Tibial nerve (tissue), 3 donors: Measurements from ENCODE around the gene HARBI1.

GRCh38 chr11:45993537-45994175, 71.2 kb downstream of the LARGE2 start:
- PRO-cap = no peak
- RAMPAGE, long total RNA, 3 experiments = no peak in any of the 3 experiments

GRCh38 chr11:46007178-46007756, 84.8 kb downstream of the LARGE2 start:
- PRO-cap = no peak
- RAMPAGE, long total RNA, 3 experiments = start-site peak on the minus strand in 2 of 3 experiments, at chr11:46007274-46007479 at its widest, 7 to 24 reads per replicate

GRCh38 chr11:46011900-46012598, 89.6 kb downstream of the LARGE2 start:
- PRO-cap = no peak
- RAMPAGE, long total RNA, 3 experiments = start-site peak on the minus strand in 1 of 3 experiments, at chr11:46012165-46012628 at its widest, 7 reads per replicate

GRCh38 chr11:46216088-46216553, 61.3 kb upstream of the CREB3L1 start:
- PRO-cap = no peak
- RAMPAGE, long total RNA, 3 experiments = no peak in any of the 3 experiments

DNA sequence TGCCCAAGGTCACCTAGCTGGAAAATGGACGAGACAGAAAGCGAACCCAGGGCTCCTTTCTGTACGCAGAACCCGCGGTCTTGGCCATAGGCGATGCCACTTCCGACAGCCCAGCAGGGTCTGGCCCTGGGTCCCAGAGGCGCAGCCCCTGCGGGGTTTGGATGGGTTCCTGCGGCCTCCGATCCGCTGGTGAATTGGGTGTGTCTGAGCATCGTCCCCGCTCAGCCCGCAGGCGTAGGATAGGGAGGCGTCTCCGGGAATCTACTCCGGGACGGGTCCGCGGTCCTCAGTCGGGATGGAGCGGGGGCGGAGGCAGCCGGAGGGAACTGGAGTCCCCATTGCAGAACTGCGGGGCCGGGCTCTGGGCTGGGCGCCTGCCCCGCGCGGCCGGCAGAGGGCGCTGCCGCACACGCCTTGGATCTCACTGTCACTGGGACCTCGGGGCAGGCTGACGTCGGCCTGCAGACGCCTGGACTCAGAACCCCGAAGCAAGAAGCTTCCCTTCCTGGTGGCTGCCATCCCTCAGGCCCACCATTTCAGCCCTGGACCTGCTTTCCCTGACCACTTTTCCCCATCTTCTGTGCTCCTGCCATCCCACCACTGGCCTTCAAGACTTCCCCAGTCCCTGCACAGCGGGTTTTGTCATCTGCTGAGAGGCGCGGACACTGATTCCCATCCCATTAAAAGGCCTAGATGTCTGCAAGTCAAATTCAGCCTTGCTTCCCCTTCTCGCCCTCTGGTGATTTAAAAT, 38.4 kb upstream of the CREB3L1 start:
- PRO-cap = no peak
- RAMPAGE, long total RNA, 3 experiments = no peak in any of the 3 experiments

GRCh38 chr11:46248449-46249092, 28.9 kb upstream of the CREB3L1 start:
- PRO-cap = no peak
- RAMPAGE, long total RNA, 3 experiments = no peak in any of the 3 experiments

- PRO-cap = no peak
- RAMPAGE, long total RNA, 3 experiments = no peak in any of the 3 experiments
Observed at GRCh38 chr11:46272028-46272526, 5.4 kb upstream of the CREB3L1 start.

GRCh38 chr11:46291785-46292176, 14.3 kb downstream of the CREB3L1 start:
- PRO-cap = no peak
- RAMPAGE, long total RNA, 3 experiments = no peak in any of the 3 experiments

- PRO-cap = no peak
- RAMPAGE, long total RNA, 3 experiments = no peak in any of the 3 experiments
Observed at GRCh38 chr11:46315883-46316553, 31.2 kb upstream of the DGKZ start.

DNA sequence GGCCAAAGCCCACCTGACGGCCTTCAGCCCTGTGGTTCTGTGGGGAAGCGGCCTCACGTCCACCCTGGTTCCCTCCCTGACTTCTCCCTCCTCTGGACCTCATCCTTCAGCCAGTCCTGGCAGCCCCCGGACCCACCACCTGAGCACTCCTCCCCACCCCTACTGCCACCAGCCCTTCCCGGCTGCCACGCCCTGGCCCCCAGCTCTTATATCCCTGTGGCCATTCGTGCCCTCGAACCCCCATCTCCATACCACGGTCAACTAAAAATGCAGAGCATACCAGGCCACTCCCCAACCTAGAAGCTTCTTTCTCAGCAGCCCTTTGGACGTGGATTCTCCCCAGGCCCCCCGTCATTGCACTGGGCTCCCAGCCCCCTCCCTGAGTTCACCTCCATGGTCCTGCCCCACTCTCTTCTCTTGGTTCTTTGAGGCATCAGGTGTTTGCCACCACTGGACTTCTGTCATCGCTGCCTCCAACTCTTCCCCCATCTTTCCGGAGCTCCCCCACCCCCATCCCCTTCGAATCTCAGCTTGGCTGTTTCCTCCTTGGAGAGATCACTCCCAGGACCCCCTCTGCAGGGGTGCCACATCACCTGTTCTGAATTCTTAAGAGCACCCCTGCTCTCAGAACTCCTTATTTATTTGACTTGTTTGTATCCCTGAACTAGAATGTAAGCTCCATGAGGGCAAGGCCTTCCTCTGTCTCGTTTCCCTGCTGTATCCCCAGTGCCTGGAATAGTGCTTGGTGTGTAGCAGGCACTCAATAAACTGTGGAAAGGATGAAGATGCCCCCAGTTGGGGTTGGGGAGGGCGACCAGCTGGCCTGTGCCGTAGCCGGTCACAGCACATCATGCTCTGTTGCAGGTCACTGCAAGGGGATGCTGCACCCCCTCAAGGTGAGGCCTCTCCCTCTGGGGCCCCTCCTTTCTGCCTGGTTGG, 3.9 kb upstream of the MDK start:
- PRO-cap = no peak
- RAMPAGE, long total RNA, 3 experiments = no peak in any of the 3 experiments

DNA sequence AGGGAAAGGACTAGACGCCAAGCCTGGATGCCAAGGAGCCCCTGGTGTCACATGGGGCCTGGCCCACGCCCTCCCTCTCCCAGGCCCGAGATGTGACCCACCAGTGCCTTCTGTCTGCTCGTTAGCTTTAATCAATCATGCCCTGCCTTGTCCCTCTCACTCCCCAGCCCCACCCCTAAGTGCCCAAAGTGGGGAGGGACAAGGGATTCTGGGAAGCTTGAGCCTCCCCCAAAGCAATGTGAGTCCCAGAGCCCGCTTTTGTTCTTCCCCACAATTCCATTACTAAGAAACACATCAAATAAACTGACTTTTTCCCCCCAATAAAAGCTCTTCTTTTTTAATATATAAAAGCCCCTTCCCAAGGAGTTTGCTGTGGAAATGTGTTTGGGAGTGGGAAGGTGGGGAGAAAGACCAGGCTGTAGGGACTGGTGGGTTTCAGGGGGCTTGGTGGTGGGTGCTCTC, 2.0 kb downstream of the MDK start:
- PRO-cap = no peak
- RAMPAGE, long total RNA, 3 experiments = no peak in any of the 3 experiments

GRCh38 chr11:46533551-46534476, 60.0 kb downstream of the AMBRA1 start:
- PRO-cap = no peak
- RAMPAGE, long total RNA, 3 experiments = start-site peak on the minus strand in 1 of 3 experiments, at chr11:46533902-46534117 at its widest, 8 reads per replicate

GRCh38 chr11:46554142-46554840, 39.5 kb downstream of the AMBRA1 start:
- PRO-cap = no peak
- RAMPAGE, long total RNA, 3 experiments = no peak in any of the 3 experiments

- PRO-cap = no peak
- RAMPAGE, long total RNA, 3 experiments = no peak in any of the 3 experiments
Observed at GRCh38 chr11:46582043-46582734, 11.6 kb downstream of the AMBRA1 start.

DNA sequence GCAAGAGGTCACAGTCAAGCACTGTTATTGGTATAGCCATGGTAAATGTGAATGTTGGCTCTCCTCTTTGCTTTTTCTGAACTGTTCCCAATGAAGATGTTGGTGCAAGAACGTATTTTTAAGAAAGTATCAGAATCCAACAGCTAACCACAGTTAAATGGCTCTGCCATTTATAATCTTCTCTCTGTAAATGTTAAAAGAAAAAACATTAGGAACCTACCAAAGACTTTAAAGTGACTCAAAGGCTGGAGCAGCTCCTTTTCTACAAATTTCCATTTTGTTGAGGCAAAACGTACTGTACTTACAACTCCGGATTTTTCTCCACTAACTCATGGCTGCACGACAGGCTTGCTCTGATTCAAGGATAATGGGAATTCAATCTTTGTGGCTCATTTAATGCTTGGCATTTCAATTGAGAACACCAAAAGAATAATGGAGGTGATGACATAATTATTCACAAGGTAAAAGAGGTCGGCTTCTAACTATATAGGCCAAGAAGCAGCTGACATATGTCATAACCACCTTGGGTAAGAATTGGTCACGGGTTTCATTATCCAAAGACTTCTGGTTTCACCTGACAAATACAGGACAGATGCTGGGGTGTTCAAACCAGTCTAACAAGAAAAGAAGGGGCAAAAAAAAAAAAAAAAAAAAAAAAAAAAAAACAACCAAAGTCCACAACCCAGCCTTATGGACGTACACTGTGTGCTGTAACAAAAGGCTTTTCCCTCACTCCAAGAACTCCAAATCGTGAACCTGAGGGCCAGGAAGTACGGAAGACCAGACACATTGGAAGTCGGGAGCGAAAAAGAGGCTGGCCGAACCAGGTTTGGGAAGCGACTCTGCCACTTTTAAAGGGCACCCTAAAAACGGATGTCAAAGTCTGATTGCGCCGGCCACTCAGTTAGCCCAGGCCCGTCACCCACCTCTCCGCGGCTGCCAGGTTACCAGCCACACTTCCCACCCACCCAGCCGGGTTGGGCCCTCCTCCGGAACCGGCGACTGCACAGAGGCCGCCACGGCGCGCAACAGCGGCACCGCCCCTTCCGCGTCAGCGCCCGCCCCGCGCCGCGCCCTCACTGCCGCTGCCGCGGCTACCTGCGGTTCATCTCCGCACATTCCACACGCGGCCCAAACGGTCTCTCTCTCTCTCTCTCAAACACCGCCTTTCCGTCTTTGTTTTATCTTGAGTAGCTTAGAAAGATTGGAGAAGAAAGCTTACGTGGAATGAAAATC, at the start of gene HARBI1:
Gene HARBI1, minus strand, starts transcription at position 1,030 of the 1,236 bp plus-strand sequence.
- PRO-cap = bidirectional peak, plus-strand start outside the sequence, minus-strand start at position 979 of the sequence
- RAMPAGE, long total RNA, 3 experiments = start-site peak on the minus strand in 3 of 3 experiments, centred at positions 1,015 to 1,034 of the sequence, 7 to 20 reads per replicate

DNA sequence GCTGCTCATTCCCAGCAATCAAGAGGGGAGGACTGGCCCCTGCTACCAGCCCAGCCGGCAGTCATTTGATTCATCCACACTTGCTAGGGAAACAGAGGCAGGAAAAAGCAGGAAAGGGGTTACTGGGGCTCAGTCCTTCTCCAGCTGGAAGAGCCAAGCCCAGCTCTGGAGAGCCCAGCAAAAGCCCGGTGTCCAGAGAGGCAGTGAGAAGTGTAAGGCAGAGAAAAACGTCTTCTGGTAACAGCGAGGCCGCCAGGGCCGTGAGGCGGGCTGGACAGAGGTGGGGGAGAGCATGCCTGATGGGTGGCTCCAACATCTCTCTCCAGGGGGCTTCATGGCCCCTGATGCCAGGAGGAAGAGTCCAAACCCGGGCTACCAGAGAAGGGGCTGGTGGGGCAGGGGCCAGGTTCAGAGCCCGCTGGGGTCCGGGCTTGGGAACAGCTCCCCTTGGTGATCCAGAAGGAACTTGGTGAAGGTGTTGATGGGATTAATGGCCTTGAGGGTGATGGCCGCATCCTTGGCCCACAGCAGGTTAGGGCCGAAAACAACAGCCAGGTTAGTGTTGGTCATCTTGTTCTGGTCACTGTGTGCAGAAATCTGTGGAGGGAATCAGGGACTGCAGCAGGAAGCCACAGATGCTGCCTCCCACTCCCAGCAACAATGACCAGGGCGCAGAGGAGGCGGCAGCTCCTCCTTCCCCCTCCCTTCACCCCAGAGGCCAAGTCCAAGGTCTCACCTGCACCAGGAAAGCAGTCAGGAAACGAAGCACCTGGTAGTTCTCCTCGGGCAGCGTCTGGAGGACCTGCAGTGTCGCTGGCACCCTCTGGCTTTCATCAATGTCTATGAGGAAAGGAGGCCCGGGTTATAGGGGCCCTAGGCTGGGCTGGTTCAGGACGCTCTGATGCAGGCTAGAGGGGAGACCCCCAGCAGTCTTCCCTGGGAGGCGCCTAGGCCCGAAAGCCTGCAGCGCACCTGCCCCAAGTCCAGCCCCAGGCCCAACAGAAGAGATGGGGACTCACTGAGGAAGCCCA, 21.5 kb downstream of the ARHGAP1 start:
- PRO-cap = no peak
- RAMPAGE, long total RNA, 3 experiments = no peak in any of the 3 experiments

DNA sequence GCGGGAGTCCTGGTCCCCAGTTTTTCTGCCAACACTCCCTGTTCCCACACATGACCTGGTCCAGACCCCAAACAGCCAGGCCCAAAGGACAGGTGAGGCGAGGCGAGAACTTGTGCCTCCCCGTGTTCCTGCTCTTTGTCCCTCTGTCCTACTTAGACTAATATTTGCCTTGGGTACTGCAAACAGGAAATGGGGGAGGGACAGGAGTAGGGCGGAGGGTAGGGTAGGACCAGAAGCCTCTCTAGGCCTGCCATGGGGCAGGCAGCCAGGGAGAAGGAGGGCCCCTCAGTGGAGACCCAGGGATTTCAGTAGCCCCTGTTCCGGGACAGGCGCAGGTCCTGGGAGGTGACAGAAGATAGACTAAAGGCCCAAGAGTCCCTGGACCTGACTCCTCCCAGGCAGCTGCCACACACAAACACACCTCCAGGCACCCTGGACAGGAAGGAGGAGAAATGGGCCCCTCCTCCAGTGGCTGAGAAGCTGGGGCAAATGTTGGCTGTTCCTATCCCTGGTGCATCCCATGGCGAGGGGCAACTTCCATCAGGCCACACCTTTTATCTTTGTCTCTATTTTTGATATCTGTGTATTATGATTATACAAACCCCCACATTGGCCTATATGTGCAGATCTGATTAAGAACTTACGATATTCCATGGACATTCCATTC, 719 bp upstream of the F2 start:
- PRO-cap = no peak
- RAMPAGE, long total RNA, 3 experiments = no peak in any of the 3 experiments

GRCh38 chr11:46743402-46744728, 24.9 kb downstream of the F2 start:
- PRO-cap = no peak
- RAMPAGE, long total RNA, 3 experiments = no peak in any of the 3 experiments

DNA sequence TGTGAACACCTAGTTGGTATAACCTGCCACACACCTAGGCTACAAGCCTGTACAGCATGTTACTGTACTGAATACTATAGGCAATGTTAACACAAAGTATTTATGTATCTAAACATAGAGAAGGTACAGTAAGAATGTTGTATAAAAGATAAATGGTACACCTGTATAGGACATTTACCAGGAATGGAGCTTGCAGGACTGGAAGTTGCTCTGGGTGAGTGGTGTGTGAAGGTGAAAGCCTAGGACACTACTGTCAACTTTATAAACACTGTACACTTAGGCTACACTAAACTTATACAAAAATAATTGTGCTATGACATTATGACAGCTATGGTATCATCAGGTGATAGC, 27.4 kb downstream of the F2 start:
- PRO-cap = no peak
- RAMPAGE, long total RNA, 3 experiments = no peak in any of the 3 experiments

- PRO-cap = no peak
- RAMPAGE, long total RNA, 3 experiments = no peak in any of the 3 experiments
Observed at GRCh38 chr11:46865187-46866027, 19.3 kb upstream of the CKAP5 start.